Cerebellum (tissue), 5 donors: ENCODE measurements around the gene TMEM9B.

DNA sequence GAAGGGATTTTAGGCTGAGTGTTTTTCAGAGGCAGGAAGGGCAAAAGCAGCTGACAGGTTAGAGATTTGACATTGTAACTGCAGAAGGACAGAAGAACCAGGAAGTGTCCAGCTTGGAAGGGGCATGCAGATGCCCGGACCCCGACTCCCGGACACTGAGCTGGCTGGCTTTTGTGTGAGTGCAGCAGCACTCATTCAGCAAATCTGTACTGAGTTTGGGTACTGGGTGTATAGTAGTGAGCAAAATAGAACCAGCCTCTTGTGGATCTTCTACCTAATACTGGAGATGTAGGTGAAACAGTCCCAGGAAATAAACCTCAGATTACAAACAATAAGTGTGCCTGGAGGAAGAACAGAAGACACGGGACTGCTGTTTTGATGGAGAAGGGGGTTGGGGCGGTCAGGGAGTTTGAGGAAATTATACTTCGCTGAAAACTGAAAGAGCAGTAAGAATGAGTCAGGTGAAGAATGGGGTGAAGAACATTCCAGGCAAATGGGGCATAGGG lies 64.6 kb downstream of the PPFIBP2 start:
- PRO-cap, 3 experiments: no peak in any of the 3 experiments
- RAMPAGE, long total RNA: no peak

DNA sequence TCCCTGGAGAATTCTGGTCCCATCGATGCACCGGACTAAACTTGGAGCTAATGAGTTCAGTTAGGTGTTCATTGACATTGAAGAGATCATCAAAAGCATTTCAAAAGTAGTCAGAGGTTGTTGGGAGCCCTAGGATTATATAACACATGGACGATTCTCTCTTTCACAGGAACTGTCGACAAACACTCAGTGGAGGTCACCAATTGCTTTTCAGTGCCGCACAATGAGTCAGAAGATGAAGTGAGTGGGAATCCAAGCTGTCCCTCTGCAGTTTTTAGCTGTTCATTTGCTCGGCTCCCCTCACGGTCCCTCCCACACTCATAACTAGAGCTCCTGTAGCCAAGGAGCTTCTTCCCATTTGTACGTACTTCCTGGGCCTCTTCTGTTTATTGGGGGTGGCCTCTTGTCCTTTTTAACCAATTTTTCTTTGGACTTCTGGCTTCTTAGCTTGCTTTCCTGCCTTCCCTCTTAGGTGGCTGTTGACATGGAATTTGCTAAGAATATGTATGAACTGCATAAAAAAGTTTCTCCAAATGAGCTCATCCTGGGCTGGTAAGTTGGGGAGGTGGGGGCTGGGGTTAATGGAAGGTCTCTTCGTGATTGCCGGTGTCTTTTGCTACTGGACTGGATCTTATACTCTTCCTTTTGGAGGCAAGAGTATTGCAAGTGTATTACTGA lies 4.6 kb downstream of the EIF3F start:
- PRO-cap, 3 experiments: no peak in any of the 3 experiments
- RAMPAGE, long total RNA: no peak

- PRO-cap, 3 experiments: no peak in any of the 3 experiments
- RAMPAGE, long total RNA: no peak
Measured at GRCh38 chr11:8056857-8057552, 24.0 kb upstream of the TUB start.

GRCh38 chr11:8206152-8206668 lies 37.4 kb upstream of the RIC3 start:
- PRO-cap, 3 experiments: no peak in any of the 3 experiments
- RAMPAGE, long total RNA: no peak

DNA sequence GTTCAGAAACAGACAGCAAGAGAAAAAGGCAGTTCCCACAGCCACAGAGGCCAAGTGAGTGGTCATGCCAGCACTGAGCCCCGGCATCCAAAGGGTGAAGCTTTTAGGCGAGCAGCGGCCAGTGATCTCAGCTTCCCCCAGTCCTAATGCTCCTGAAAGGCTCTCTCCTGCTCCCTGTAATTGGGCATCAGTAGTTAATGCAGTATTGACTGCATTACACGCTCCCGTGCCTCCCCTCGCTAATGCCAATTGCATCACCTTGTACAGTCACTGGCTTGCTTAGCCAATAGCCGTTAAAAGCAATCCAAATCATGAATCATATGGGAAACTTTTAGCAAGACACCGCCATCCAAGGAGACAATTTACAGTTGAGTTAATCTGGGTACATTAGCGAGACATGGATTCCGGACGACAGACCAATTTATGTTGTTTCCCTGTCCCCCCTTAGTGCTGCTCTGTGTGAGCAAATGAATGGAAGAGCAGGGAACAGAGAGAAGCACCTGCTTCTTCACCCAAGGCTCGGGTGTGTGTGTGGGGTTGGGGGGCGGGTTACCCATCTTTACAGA lies 4.8 kb downstream of the LMO1 start:
- PRO-cap, 3 experiments: no peak in any of the 3 experiments
- RAMPAGE, long total RNA: no peak

GRCh38 chr11:8482053-8482424 lies 112.0 kb downstream of the STK33 start:
- PRO-cap, 3 experiments: no peak in any of the 3 experiments
- RAMPAGE, long total RNA: no peak

GRCh38 chr11:8485912-8486753 lies 107.9 kb downstream of the STK33 start:
- PRO-cap, 3 experiments: no peak in any of the 3 experiments
- RAMPAGE, long total RNA: no peak

DNA sequence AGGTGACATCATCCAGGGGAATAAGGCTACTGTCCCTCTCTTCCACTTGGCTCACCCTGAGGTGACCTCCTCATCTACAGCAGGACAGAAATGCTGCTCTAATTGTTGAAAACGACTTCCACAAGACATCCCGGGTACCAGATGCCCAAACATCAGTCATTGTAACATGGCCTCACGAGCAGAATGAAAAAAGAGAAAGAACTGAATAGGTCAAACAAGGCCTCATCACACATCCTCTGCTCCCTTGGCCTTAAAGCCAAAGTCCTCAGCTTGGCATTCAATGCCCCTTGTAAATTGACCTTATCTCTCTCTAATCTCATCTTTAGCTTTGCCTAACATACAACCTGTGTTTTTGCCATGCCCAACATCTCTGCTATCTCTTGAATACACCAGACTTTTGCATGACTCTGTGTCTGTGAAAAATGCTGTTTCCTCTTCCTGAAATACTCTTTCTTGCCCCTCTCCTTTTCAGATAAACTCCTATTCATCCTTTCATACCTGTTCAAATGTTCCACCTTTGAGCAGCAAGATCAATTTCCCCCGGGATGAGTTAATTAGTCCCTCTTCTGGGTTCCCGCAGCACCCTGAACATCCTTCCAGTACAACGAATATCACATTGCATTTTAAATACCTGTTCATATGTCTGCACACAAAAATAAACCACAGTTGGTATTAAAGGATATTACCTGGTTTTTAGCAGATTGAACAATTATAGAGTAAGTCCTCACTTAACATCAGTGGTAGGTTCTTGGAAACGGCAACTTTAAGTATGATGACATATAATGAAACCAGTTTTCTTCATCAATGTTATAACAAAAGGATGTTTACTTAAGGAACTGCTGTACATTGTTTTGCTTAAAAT lies 28.3 kb downstream of the TRIM66 start:
- PRO-cap, 3 experiments: no peak in any of the 3 experiments
- RAMPAGE, long total RNA: no peak

GRCh38 chr11:8732609-8733333 lies 50.2 kb downstream of the RPL27A start:
- PRO-cap, 3 experiments: no peak in any of the 3 experiments
- RAMPAGE, long total RNA: no peak

GRCh38 chr11:8739049-8739683 lies 56.6 kb downstream of the RPL27A start:
- PRO-cap, 3 experiments: no peak in any of the 3 experiments
- RAMPAGE, long total RNA: no peak

DNA sequence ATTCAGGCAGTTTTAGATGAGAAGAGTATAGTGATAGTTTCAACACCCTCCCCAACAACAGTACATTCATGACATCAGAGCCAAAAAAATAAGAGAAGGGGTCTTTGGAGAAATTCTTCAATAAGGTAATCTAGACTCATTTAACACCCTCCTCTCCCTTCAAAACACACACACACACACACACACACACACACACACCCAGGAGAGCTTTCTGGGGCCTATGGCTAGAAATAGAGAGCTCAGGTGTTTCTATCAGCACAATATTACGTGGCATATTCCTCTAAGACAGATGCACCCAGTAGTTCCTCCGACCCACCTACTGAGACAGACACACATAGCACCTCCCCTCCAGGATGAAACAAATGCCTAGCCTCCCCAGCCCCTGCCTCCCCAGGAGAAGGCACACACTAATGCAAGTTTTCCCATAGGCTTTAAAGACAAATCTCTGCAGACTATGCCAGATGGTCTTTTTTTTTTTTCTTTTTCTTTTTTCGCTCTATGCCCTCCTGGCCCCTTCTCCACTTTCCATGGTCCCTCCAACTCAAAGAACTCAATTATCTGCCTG lies 4.0 kb downstream of the DENND2B start:
- PRO-cap, 3 experiments: no peak in any of the 3 experiments
- RAMPAGE, long total RNA: no peak

- PRO-cap, 3 experiments: peak in 3 of 3 experiments; most common plus-strand start chr11:8964503 (in 3); most common minus-strand start chr11:8964118 (in 3)
- RAMPAGE, long total RNA: start-site peak on the minus strand at chr11:8964380-8964448, 647 and 122 reads in 2 replicates
Measured at GRCh38 chr11:8963792-8965181, at the start of gene TMEM9B. TMEM9B (minus strand) TSS chr11:8964442.

DNA sequence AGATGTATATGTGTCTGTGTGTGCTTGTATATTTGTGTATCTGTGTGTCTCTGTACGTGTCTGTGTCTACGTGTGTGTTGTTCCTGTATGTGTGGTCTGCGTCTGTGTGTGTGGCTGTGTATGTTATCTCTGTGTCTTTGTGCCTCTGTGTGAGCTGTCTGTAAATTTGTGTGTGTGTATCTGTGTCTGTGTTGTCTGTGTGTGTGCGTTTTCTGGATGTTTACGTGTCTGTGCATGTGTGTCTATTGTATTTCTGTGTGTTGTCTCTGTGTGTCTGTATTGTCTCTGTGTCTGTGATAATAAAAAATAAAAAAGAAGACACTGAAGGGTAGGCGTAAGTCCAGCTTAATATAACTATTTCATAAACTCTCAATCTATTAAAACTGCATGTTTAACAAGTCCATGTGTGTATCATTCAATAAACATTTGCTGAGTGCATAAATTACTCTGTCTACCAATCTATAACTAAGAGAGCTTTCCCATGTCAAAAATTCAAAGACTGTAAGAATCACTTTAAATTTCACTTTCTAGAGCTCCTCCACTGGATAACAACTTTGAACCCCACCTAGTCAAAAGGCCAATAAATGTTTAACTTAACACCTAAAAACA lies 79.4 kb downstream of the DENND5A start:
- PRO-cap, 3 experiments: no peak in any of the 3 experiments
- RAMPAGE, long total RNA: no peak

- PRO-cap, 3 experiments: no peak in any of the 3 experiments
- RAMPAGE, long total RNA: no peak
Measured at GRCh38 chr11:9410403-9410896, 26.0 kb downstream of the IPO7 start.

GRCh38 chr11:9446862-9447260 lies 14.0 kb upstream of the ZNF143 start:
- PRO-cap, 3 experiments: no peak in any of the 3 experiments
- RAMPAGE, long total RNA: no peak

GRCh38 chr11:9570829-9571016 lies 2.7 kb upstream of the WEE1 start:
- PRO-cap, 3 experiments: no peak in any of the 3 experiments
- RAMPAGE, long total RNA: no peak

GRCh38 chr11:9572837-9573600 lies 451 bp upstream of the WEE1 start:
- PRO-cap, 3 experiments: peak in 3 of 3 experiments; most common plus-strand start chr11:9572894 (in 2); most common minus-strand start chr11:9573360 (in 3)
- RAMPAGE, long total RNA: no peak

- PRO-cap, 3 experiments: no peak in any of the 3 experiments
- RAMPAGE, long total RNA: no peak
Measured at GRCh38 chr11:9622188-9622764, 41.6 kb upstream of the SWAP70 start.

DNA sequence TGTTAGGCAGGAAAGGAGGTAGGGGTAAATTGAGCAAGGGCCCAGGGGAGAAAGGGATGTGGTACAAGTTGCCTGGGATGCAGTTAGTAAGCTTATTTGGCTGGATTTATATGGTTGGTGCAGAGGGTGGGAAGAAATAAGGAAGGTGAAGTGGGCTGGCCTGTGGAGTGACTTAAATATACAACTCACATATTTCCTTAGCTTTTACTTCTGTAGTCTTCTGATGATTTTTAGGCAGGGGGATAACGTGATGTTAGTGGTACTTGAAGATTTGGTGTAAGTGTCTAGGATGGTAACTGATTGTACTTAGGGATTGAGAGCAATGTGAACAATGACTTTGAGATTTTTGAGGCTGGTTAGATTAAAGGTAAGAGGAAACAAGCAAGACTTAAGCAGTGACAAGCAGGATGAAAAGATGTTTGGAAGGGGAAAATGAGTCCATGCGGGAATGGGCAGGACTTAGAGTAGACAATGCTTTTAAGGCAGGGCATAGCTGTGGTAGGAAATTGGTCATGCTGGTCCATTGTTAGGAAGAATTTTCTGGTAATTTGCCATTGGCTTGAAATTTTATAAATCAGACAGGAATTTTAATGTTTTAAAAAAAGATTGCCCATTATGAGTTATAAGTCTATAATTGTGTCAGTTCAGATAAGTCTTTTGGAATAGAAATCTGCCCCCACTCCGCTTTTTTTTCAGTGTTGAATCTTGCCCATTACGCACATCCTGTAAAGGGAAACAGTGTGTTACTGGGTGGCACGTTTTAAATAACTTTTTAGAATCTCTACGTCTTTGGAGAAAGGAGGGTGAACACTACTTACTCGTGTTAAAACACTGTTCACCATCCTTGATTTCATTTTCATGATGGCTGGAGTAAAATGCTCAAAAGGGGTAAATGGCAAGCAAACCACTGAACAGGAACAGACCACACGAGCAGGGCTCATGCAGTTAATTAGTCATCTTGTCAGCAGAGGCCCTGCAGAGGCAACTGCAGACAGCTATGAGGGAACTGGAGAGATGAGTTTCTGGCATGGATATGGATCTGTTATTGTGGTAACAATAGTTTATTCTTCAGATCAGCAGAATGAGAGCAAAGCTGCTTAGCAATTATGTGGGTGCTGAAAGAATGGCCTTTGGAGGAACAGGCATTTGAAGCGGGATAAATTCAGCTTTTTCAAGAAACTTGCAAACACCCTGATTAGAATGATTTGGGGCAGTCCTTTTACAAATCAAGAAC lies 24.9 kb downstream of the SWAP70 start:
- PRO-cap, 3 experiments: peak in 2 of 3 experiments; most common plus-strand start position 775 of the sequence (in 2)
- RAMPAGE, long total RNA: no peak

GRCh38 chr11:9703168-9703903 lies 39.5 kb downstream of the SWAP70 start:
- PRO-cap, 3 experiments: no peak in any of the 3 experiments
- RAMPAGE, long total RNA: no peak